Right common carotid artery plus branches (tissue), 1 donor: ENCODE measurements around the genes RAD9A and PPP1CA.

DNA sequence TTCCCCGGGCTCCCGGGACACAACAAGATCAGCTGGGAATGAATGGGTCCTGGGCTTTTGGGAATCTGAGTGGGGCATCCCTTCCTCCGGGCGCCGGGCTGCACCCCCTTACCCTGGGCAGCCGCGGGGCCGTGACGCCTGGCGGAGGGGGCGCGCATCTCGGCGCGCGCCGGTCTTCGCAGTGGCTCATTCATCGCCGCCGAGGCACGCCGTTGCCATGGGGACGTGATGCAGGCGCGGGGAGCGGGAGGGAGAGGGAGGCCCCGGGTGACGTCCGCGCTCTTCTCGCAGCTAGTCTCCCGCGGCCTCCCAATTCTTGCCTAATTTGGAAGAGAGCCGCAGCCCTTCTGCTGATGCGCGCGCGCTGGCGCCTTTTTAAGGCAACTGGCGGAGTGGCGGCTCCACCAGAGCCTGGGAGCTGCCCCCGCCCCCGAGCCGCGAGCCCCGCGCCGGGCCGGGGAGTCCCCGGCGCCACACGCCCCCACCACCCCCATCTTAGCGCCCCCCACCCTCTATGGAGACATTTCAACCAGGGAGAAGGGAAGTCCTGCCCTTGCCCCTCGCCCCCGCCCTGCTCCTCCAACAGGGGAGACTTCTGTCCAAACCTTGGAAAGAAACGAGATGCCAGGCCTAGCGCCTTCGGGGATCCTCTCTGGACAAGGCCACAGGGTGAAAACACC, 11.9 kb upstream of the NPAS4 start:
- PRO-cap, result bidirectional peak, plus-strand start at position 378 of the sequence, minus-strand start at position 133 of the sequence

DNA sequence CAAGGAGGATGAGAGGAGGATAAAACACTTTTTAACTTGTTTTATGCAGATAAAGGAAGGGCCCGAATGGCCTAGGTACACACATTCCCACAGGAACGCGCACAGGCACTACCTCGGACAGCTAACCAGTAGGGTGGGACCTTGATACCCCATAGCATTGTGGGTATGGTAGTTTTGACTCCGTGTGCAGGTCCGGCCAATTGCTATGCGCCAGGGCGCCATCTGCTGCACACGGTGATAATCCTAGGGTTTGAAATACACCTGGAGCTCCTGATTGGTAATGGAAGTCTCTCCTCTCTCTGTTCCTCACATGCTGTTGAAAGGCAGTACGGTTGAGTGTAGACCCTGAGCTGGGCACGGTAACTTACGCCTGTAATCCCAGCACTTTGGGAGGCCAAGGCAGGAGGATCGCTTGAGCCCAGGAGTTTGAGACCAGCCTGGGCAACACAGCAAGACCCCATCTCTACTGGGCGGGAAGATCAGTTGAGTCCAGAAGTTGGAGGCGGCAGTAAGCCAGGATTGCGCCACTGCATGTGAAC, 341 bp upstream of the MRPL11 start:
- PRO-cap, result no peak

DNA sequence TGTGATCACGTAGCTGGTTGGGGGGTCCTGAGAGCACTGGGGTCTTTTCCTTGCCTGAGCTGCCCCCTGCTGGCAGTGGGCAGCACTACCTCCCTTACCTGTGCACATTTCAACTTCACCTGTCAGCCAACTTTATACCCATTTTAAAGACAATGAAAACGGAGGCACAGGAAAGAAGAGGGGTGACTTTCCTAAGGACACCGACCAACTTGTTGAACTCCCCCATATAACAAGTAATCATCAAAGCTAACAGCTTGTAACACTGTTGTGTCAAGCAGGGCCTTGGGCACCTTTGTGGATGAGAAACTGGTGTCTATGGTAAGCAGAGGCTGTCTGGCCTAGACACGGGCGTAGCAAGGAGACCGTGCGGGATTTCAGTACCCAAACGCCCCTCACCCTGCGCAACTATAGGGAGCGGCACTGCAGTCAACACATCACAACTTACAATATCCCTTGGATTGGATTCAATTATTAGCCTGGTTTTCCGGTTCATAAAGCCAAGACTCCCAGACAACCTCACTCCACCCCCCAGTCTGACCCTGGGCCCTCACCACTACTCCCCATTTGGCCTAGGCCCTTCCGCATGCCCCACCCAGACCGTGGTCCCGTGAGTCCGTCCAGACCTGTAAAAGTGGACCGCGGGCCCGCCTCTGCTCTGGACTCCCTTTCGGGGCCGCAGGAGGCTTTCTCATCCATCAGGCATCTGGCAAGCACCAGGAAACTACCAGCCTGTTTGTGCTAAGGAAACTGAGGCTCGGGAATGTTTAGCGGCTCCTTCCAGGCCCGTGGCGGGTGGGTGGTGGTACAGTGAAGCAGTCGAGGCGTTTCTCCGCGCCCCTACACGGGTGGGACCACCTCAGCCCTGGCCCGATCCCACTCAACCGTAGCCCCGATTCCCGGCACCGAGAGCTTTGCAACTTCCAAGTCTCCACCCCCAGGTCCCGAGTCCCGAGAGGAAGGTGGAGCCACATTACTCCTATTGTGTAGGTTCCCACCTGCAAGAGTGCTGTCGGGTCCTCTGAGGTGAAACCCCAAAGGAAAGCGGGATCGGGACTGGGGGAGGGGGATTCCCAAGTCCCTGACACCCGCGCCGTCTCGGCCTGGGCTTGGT, 835 bp upstream of the DPP3 start:
- PRO-cap, result unidirectional peak, plus-strand start at position 628 of the sequence

GRCh38 chr11:66650010-66650491, 11.5 kb downstream of the RBM4 start:
- PRO-cap, result no peak

- PRO-cap, result no peak
These were observed 386 bp upstream of the C11orf80 start for GRCh38 chr11:66744222-66744544.

- PRO-cap, result bidirectional peak, plus-strand start at chr11:66842995, minus-strand start at chr11:66842945
These were observed 689 bp upstream of the RCE1 start for GRCh38 chr11:66842403-66843101.

DNA sequence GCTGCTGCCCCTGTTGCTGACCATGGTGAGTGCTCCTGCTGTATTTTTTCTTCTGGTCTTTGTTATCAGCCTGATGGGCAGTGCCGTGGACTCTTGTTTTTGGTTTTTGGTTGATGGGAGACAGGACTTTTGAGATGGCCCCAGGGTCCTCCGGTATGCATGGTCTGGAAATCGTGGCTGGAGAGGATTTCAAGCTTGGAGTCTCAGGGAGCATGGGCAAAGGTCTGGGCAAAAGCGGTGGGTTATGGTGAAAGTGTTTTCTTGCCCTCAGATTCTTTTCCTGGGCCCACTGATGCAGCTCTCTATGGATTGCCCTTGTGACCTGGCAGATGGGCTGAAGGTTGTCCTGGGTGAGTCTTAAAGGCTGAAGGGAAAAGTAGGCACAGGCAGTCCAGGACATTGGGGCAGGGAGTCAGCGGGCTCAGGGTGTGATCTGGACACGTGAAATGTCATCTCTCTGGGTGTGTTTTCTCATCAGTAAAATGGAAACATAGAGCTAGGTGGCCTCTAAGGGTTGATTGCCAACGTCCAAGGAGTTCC, 844 bp downstream of the RCE1 start:
- PRO-cap, result no peak

- PRO-cap, result no peak
These were observed 64.4 kb downstream of the KDM2A start for GRCh38 chr11:67183207-67184029.

DNA sequence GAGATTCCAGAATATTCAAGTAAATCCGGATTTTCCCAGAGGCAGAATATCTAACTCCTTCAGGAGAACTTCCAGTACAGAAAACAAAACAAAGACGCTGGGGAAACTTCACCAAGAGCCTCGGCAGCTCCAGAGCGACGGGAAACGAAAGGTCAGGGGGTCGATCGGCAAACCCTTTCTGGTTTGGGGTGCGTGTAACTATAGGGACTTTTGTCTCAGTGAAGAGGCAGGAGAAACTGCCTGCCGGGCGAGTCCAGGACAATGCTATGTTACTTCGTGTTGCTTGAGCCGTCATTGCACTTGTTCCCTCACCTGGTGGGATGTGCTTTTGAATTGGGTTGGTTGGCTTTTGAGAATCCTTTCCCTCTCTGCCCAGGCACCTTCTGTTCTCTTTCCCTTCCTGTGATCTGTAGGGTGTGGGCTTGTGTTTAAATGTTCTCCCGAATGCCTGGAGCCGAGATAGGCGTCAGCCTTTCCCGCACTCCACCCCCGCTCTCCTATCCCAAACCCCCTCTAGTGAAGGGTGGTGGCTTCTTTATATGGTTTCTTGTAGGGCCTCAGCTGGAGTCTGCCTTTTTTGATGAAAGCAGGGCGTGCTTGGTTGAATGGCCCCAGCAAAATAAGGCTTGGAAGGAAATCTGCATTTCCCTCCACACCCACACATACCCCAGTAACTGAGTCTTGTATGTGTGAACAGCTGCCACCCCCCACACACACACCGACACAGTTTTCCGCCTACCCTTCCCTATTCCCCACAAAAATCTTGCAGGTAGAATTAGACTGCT, 25.9 kb upstream of the GRK2 start:
- PRO-cap, result unidirectional peak, minus-strand start at position 409 of the sequence; unidirectional peak, minus-strand start at position 499 of the sequence

DNA sequence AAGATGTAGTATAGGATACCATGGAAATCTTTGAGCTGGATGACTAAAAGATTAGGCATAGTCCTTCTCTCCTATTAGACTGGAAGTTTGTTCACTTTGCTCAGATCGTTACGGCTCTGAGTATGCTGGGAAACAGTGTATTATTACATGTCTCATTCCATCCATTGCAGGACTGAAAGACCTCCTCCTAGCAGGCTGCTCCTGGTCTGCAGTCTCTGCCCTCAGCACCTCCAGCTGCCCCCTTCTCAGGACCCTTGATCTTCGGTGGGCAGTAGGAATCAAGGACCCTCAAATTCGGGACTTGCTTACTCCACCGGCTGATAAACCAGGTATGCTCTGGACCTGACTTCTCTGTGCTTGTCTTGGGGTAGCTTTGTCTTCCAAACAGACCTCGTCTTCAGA, 13.0 kb upstream of the GRK2 start:
- PRO-cap, result no peak

GRCh38 chr11:67316958-67317989, 13.9 kb downstream of the SSH3 start:
- PRO-cap, result bidirectional peak, plus-strand start at chr11:67317264, minus-strand start at chr11:67317254; unidirectional peak, minus-strand start at chr11:67317454; bidirectional peak, plus-strand start at chr11:67317839, minus-strand start at chr11:67317748

DNA sequence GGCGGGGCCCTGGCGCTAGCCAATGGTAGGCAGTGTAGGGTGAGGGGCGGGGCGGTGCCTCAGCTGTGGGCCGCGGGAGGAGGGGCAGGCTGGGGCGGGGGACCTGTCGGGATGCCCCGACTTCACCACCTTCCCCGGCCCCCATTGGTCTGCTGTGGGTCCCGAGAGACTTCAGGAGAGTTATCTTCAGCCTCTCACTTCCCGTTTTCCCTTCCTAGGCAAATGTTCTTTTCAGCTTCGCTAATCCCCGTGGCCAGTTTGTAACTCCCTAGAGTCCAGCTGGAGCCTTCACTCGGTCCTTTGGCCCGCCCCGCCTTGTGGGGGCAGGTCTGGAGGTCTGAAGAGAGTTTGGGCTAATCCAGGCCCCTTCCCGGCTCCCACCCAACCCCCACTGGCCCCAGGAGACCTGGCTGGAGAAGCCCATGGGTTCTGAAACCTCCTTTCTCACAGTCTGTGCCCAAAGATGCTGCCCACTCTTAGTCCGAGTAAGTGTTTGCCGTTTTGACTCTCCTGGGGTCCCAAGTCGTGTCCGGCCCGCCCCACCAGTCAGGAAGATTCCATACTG, 375 bp upstream of the POLD4 start:
- PRO-cap, result bidirectional peak, plus-strand start at position 87 of the sequence, minus-strand start outside the sequence

DNA sequence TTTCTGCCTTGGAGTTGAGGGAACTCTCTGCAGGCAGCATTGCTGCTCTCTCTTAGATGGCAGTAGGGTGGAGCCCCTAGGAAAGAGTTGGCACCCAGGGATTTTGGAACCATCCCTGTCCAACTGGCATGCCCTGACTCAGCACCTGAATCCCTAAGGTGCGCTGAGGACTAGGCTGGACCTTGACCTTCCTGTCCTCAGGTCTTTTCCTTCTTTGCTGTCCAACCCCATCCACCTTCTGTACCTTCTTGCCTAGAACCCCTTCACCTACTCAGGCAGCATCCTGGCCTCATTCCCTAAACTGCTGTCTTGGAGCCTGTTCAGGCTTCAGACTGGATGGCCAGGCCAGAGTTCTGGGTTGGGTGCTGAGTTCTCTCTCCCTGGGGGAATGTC, 2.5 kb upstream of the POLD4 start:
- PRO-cap, result no peak

- PRO-cap, result no peak
These were observed 8.4 kb downstream of the CLCF1 start for GRCh38 chr11:67364704-67365692.

GRCh38 chr11:67391246-67392160, at the start of gene RAD9A:
TSS of gene RAD9A (plus strand) at chr11:67391986.
- PRO-cap, result bidirectional peak, plus-strand start at chr11:67391960, minus-strand start at chr11:67391848

DNA sequence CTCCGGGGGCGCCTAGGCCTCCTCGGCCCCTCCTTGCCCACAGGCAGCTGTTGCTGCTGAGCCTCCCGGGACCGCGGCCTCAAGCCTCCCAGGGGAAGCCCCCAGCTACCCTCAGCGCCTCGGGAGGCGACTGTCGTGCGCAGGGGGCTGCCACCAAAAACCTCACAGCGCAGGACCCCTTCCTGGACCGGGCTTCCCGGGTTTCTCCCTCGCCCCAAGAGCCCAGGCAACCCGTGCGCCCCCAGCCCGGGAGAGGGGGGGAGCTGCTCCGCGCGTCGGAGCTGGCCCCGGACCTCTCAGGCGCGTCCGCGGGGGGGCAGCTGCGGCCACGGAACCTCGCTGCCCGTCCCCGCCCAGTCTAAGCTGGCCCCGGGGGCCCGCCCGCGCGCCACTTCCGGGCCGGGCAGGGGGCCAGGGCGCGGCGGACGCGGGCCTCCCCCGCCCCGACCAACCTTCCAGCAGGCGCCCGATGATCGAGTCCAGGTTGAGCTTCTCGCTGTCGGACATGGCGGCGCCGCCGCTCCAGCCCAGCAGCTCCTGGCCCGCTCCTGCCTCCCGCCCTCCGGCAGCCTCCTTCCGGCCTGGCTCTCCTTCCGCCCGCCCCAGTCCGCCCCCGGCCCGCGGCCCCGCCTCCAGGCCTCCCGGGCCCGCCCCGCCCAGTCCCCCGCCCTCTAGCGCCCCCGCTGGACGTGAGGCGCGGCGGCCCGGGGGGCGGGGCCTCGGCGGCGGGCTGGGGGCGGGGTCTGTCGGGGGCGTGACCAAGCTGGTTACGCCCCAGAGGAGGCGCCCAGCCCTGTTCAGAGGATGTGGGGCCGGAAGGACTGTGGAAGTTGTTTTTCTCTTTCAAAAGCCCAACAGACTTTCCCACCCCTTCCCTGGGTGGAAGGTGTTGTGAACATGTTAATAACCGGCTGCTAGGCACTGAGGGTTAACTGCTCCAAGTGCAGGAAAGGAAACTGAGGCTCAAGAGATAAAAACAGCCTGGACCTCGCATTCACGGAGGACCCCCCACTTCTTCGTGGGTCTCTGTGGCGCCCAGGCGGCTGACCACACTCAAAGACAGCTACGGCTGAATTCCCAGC, at the start of gene PPP1CA:
PPP1CA (minus strand) TSS at position 583 of the 1,082 bp plus-strand sequence.
- PRO-cap, result bidirectional peak, plus-strand start at position 391 of the sequence, minus-strand start at position 304 of the sequence; bidirectional peak, plus-strand start at position 800 of the sequence, minus-strand start at position 550 of the sequence

DNA sequence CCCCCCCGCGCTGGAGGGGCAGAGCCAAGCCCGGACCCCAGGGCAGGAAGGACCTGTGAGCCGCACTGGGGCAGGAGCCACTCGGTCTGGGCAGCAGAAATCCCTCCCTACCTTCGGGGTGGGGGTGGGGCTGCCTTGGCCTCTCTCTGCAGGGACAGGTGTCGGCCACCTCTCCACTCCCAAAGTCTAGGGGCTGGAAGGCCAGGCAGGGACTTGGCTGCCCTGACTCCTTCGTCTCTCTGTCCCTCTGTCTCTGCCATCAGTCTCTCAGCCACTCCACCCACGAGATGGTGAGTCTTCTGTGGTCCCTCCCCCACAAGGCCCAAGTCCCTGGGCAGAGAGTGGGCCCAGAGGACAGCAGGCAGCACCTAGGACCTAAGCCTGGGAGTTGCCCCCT, 433 bp downstream of the CARNS1 start:
- PRO-cap, result no peak

- PRO-cap, result no peak
These were observed 3.9 kb downstream of the AIP start for GRCh38 chr11:67486607-67487253.

DNA sequence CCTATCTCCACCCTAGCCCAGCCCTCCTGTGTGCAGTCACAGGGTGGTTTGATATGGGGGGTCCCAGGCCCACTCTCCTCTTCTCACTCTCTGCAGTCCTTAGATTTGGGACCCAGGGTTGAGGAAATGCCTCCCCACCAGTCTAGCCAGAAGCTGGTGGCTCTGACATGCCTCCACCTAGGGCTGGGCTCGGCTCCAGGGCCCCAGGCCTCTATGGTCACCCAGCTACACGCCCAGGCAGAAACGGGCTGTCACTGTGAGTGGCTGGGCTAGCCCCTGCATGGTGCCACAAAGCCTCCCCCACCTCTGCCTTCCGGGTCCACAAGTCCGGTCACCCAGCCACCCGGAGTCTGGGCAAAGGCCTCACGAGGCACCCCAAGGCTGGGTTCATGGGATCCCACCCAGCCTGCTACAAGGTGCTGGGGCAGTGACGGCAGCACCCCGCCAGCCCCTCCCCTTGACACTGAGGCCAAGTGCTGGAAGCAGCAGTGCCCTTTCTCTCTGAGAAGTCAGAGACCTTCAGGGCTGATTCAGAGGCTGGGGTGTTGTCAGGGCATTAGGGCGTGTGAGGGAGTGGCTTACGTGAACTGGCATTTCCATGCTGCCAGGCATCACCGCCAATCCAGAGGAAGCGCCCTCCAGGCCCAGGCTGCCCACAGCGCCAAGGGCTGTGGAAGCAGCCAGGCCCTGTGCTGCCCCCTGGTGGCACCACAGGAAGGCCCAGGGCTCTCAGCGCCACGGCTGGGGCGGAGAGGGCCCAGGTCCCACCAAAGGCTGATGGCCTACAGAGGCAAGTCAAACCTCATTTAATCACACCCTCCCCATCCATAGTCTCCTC, 650 bp upstream of the PITPNM1 start:
- PRO-cap, result bidirectional peak, plus-strand start at position 620 of the sequence, minus-strand start at position 521 of the sequence

GRCh38 chr11:67548656-67549148, 25.5 kb upstream of the CABP2 start:
- PRO-cap, result no peak